Kidney epithelial cell (primary cell): ENCODE measurements around a stretch of chr20.

DNA sequence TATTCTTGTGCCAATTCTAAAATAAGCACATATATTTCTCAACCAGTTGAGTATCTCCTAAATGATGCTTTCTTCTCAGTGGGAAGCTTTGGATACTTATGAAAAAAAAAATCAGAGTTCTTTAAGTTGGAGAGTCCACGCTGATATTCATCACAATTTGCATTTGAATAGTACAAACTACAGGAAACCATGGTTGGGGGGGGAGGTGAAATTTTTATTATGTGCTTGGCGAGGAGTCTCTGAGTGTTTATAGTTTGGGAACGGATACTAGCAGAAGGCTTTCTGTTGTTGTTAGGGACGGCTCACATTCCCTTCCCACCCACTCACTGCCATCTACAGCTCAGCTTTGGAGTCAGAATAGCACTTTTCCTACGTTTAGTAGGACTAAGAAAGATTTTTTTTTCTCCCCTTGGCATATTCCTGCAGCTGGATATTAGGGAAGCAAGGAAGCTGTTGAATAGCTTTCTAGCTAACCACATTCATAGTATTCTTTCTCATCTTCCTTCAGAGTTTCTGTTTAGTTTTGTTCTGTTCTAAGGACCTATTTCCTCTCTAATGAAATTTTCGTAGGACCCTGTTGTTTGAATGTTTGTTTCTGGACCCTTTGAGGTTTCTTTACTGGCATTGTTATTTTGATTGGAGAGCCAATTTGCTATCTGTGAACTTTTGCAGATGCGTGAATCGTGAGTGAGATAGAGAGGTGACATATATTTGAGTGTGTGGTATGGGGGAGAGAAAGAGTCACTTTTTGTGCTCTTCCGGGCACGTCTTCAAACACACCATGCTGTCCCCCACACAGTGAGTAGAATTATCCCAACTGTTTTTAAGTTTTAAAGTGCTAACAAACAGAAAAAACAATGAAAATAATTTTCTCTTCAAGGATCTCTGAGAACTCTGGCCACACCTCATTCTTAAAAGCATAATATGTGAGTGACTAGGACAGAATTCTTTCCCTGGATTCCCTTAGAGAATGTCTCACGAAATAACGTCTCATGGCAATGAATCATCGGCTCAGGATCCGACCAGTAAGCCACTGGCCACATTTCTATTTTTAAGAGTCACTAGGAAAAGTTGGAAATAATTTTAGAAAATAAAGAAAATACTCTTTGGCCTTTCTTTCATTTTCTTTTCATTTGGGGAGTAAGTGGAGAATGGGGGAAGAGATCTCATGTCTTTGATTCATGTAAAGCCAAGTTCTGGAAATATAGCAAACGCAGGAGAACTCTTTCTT lies 235.4 kb upstream of the ZNF217 start:
- RAMPAGE, long total RNA: no peak
- RRBS: no CpG with 5 or more reads among the region's 15 CpGs

GRCh38 chr20:53829928-53830509 lies 236.4 kb upstream of the ZNF217 start:
- RAMPAGE, long total RNA: no peak
- RRBS: no CpG with 5 or more reads among the region's 3 CpGs

GRCh38 chr20:53995852-53996371 lies 74.5 kb downstream of the BCAS1 start:
- RAMPAGE, long total RNA: no peak
- RRBS: no CpG with 5 or more reads among the region's 6 CpGs

- RAMPAGE, long total RNA: no peak
- RRBS: no CpG with 5 or more reads among the region's 9 CpGs
These were observed 2.0 kb downstream of the BCAS1 start for GRCh38 chr20:54068273-54068947.

GRCh38 chr20:54084862-54085553 lies 14.6 kb upstream of the BCAS1 start:
- RAMPAGE, long total RNA: no peak
- RRBS: no CpG with 5 or more reads among the region's 5 CpGs

DNA sequence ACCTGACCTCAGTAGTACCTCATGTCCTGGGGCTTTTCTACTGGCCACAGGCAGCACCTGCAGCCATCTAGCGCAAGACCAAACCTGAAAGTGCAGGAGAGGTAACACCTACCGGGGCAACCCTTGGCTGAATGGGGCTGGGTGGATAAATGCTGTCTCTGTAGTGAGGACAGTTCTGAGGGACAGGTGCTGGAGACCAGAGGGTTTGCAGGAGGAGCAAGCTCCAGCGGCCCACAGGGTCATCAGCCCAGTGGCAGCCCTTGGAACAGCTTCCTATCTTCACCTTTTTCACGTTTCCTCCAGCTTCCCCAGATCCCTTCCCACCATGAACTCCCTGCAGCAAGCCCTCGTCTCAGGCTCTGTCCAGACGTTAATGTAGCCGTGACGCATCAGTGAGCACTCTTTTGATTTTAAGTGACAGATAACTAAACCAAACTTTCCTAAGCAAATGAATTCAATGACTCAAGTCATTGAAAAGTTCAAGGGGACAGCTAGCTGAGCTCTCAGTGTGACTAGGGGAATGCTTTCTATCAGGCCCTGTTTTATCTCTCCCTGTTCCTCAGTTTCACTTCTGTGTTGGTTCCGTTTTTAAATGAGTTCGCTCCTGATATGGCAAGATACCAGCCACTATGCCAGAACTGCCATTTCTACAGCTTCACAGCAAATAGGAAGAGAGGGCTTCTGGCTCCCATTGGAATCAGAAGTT lies 12.2 kb upstream of the PFDN4 start:
- RAMPAGE, long total RNA: no peak
- RRBS: no CpG with 5 or more reads among the region's 10 CpGs

DNA sequence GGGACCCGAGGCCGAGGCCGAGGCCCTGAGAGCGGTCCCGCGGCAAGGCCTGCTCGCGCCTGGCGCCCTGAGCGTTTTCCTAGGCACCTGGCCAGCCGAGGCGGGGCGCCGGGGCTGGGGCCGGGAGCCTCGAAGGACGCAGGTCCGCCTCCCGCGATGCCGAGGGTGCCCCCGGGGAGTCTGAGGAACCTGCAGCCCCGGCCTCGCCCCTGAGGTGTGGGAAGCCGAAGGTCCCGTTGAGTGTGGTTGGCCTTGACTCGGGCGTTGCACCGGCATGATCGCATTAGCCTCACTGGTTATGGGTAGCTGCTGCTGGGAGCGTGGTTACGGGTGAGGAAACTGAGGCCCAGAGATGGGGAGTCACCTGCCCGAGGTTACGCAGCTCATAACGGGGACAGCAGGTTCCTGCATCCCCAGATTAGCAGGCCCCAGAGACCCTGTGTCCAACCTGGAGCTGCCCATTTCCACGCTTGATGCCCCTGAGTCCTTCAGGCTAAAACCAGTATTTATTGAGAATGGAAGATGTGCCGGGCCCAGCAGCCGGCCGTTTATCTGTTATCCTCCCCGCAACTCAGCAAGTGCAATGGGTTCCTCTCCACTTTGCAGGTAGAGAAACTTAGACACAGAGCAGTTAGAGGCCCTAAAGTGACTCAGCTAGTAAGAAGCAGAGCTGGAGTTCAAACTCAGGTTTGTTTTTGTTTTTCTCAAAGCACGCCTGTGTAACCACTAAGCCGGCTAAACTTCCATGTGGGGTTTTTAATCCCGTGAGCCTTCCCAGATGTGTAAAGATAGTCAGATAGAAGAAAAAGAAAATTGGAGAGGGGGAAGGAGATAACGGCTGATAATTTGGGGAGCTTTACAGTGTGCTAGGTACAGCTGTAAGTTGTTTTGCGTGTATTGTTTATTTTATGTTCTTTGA lies 601 bp downstream of the PFDN4 start:
- RAMPAGE, long total RNA: no peak
- RRBS: 1% methylated on average over 14 of the region's 45 CpGs

DNA sequence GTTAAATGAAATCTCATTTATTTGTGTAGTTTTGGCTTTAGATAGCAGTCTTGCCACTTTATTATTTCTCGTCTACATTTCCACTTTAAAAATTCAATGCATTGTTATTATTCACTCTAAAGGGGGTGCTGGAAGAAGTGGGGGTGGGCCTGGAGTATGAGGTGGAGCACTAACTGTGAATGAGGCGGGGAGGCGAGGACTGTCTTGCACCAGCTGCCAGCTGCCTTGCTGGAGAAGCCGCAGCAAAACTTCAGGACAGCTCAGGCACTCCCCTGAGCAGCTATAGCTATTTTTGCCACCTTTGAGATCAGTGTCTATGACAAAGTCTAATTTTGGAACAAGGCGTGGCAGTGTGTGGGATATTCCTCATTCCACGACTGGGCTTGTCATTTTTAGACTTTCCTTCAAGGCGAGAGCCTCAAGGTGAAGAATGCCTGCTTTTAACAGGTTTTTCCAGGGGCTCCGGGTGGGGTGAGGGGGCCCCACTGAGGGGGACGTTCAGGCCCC lies 143.7 kb downstream of the DOK5 start:
- RAMPAGE, long total RNA: no peak
- RRBS: no CpG with 5 or more reads among the region's 9 CpGs

DNA sequence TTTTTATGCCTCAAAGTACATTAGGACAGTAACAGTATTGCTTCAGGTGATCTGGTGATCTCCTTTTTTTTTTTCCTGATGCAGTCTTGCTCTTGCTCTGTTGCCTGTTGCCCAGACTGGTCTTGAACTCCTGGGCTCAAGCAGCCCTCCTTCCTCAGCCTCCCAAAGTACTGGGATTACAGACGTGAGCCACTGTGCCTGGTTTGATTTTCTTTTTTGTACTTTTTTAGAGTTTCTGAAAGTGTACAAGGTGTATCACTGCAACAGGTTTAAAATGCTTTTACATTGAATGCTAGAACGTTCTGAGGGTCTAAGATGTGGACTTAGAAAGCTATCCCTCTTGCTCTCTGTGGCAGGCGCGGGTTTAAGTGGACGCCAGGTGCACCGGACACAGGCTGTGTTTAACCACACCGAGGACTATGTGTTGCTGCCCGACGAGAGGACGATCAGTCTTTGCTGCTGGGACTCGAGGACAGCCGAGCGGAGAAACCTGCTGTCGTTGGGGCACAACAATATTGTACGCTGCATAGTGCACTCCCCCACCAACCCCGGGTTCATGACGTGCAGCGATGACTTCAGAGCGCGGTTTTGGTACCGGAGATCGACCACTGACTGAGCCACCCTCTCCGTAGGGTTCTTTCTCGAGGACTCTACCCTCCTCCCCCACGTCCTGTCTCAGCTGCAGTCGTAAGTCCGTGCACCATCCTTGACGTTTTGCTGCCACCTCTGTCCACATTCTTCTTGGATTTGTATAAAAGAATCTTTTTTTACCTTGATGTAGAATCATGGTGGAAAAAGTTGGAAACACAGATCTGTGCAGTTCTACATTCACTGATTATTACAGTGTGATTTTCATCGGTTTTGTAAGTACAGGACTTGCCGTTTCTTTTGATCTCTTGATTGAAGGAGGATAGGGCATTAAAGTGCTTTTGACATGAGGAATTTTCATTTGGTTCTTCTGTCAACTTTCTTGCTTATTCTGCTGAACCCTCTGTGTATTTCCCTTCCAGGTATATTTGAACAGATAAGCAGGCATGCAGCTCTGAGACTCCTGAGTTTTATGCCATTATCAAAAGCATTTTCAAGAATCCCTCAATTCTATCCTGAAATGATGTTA lies 8.6 kb upstream of the CASS4 start:
- RAMPAGE, long total RNA: no peak
- RRBS: no CpG with 5 or more reads among the region's 30 CpGs

DNA sequence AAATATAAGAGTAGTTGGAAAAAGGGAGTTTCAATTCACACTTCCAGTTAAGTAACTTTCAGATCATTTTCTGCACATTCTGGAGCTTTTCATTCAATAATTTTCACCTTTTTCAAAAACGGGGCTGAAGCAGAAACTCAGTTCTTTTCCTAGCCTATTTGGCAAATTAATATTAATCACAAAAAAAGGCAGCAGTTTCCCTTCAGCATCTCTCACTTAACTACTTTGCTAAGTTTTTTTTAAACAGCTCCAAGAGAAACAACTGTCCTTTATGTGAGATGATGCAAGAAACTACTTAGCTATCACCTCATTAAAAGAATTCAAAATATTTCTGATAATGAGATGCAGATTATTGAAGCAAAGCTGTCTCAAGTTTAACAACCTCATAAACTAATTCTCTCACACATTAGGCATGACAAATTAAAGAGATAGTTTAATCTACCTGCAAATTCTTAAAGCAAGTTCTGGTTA lies 11.8 kb downstream of the CASS4 start:
- RAMPAGE, long total RNA: no peak
- RRBS: no CpG with 5 or more reads among the region's 1 CpG

GRCh38 chr20:56626374-56626735 lies 2.8 kb upstream of the TFAP2C start:
- RAMPAGE, long total RNA: no peak
- RRBS: no CpG with 5 or more reads among the region's 29 CpGs

GRCh38 chr20:56974921-56975241 lies 291.6 kb downstream of the BMP7 start:
- RAMPAGE, long total RNA: no peak
- RRBS: no CpG with 5 or more reads among the region's 9 CpGs

DNA sequence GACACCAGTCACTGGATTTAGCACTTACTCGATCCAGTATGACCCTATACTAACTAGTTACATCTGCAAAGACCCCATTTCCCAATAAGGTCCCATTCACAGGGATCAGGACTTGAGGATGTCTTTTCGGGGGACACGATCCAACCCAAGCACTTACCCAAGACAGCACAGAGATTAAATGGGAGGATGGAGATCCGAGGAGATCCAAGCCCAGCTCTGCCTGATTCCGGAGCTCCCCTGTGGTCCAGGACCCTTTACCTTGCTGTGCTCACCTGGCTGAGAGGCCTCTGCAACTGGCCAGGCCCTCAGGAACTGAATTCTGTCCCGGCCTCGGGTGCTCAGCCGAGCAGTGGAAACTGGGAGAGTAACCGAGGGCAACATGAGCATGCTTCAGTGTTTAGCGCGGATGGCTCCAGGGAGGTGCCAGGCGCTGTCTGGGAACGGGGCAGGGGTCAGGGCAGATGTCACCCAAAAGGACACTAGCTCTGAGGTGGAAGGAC lies 192.4 kb downstream of the BMP7 start:
- RAMPAGE, long total RNA: no peak
- RRBS: 77% methylated on average over 2 of the region's 13 CpGs

- RAMPAGE, long total RNA: no peak
- RRBS: no CpG with 5 or more reads among the region's 8 CpGs
These were observed 157.4 kb downstream of the BMP7 start for GRCh38 chr20:57109058-57109371.

DNA sequence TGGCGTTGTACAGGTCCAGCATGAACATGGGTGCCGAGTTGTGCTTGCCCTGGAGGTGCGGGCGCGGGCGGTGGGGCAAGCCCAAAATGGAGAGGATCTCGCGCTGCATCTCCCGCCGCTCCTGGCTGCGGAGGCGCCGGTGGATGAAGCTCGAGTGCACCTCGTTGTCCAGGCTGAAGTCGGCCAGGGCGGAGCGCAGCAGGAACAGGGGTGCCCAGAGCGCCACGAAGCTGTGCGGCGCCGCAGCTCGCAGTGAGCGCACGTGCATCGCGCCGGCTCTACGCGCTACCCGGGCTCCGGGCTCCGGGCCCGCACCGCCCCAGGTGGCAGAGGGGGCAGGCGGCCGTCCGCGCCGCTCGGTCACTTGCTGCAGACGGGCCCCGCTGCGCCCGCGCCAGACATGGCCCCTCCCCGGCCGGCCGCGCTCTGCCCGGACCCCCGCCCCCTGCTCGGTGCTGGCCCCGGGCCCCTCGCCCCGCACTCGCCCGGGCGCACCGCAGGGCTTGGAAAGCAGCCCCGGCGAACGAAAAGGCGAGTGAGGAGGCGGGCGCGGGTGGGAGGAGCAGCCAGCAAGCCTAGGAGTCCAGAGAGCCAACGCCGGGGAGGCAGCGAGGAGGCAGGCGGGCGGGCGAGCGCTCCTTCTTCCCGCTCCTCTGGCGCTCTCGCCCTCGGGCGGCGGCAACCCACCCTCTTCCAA lies 438 bp downstream of the BMP7 start:
- RAMPAGE, long total RNA: no peak
- RRBS: 2% methylated on average over 9 of the region's 81 CpGs

- RAMPAGE, long total RNA: no peak
- RRBS: no CpG with 5 or more reads among the region's 8 CpGs
These were observed 16.0 kb upstream of the RBM38 start for GRCh38 chr20:57375158-57375646.

- RAMPAGE, long total RNA: no peak
- RRBS: 7% methylated on average over 6 of the region's 35 CpGs
These were observed 4.2 kb downstream of the RBM38 start for GRCh38 chr20:57395001-57396112.

- RAMPAGE, long total RNA: no peak
- RRBS: 79% methylated on average over 4 of the region's 17 CpGs
These were observed 60.8 kb downstream of the RBM38 start for GRCh38 chr20:57451776-57452576.

DNA sequence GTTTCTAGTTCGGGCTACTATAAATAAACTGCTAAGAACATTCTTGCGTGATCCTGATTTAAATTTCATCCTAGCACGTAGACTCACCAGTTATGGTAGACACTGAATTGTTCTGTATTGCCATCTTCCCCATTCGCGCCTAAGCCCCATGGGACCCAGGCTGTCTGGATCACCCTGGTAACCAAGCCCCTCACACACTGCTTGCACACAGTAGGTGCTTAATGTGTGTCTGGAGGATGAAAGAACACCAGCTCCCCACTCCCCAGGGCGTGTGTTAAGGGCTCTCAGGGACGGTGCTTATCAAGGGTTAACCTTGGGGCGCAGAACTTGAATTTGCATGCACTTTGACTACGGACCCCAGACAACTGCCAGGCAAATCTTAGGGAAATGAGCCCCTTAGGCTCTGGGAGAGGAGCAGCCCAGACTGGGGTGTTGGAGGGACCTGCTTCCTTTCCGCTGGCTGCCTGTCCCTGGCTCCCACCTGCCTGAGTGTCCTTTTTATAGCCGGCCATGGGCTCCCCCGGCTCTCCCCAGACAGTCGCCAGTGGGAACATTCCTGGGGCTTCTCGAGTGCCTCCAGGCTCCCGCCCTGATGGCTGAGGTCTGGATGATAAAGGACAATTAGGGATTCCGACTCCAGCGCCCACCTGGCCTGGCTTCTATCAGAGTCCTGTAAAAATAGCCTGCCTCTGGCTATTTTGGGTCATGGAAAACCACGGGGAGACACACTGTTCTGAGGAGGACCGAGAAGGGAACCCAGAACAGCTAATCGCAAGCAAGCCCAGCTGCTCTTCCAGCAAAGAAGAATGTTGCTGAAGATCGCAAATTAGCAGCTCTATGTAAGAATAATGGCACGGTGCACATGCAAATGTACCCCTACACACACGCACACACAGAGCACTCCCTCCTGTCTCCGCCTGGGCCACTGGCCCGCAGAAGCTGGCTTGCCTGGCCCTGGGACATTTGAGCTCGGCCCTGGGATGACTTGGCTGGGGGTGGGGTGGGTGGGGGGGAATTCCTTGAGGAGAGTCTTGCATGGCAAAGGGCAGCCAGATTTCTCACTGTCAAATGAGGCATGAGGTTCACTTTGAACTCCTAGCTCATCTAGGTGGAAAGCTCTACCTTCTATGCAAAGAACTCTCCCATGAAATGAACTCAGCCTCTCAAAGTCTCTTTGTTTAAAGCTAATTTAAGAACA lies 55.6 kb downstream of the CTCFL start:
- RAMPAGE, long total RNA: no peak
- RRBS: no CpG with 5 or more reads among the region's 26 CpGs

GRCh38 chr20:57540906-57541577 lies 16.1 kb upstream of the CTCFL start:
- RAMPAGE, long total RNA: no peak
- RRBS: no CpG with 5 or more reads among the region's 16 CpGs